ENCODE measurements around a stretch of chr4.

DNA sequence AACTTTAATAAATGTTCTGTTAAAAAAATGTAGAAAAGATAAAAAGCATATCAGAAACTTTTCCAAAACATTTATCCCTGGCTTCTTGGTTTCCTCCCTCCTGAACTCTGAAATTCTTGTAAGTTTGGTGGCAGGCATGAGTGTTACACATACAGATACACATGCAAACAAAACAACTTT is 177.2 kb upstream of the FAT1 start:
- PRO-cap: no peak

- PRO-cap: no peak
These were observed 195.8 kb upstream of the FAT1 start for GRCh38 chr4:186919233-186919992.

DNA sequence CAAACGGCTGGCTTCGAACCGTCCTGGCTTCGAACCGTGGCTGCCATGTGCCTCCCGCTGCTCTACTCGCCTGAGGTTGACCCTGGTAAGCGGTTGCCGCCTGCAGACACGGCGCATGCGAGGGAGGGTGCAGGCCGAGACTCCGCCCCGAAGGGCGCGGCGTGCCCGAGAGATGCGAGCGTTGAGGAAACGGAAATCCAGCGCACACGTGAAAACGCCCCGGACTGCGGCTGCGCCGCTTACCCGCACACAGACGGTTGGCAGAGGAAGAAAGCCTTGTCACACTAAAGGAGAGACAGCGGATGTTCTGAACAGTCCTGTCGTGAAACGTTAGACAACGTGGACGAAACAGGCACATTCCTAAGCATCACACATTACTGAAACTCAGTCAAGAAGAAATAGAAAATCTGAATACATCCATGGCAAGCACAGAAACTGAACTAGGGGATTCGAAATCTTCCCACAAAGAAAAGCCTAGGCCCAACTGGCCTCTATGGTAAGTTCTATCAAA is 382.0 kb upstream of the ZFP42 start:
- PRO-cap: no peak

GRCh38 chr4:188960198-188960668 is 821.0 kb downstream of the TRIML1 start:
- PRO-cap: no peak

GRCh38 chr4:189915312-189915654 is 25.4 kb upstream of the FRG1 start:
- PRO-cap: no peak

GRCh38 chr4:190015288-190015901 is 11.7 kb downstream of the FRG2 start:
- PRO-cap: no peak